ENCODE results near the gene MAN2A2.

- PRO-cap = no peak
Measured at GRCh38 chr15:90881034-90881824, 3.1 kb upstream of the FES start.

DNA sequence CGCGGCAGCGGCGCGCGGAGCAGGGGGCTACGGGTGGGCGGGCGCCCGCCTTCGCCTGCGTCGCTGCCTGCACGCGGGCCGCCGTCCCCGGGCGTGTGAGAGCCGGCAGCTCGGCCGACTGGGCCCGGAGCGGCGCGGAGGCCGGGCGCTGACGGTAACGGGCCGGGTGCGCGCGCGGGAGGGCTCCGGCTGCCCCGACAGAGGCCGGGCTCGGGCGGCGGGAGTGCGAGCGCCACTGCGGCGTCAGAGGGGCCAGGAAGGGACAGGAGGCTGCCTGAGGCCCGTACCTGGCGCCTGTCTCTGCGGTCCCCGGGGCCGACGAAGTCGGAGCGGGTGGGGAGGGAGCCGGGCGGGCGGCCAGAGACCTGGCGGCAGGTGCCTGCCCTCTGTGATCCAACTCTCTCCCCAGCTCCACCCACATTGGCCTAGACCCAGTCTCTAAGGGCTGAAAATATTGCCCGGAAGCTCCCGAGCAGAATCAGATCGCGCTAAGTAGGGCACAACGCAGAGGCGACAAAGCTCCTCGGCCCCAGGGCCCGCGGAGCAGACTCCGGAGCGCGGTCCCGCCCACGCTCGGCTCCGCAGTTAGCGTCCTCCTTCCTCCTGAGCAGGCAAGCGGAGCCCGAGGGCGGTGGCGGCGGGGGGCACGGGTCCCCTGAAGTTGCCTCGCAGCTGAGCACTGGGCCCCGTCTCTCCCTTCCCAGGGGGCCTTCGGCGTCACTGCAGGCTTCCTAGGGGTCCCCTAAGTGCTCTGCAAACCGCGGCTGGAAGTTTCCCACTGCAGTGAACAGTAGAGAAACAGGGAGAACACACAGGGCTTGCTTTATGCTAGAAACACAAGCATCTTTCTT lies at the start of gene MAN2A2:
Gene MAN2A2, plus strand, starts transcription at position 481 of the 851 bp plus-strand sequence.
- PRO-cap = bidirectional peak, plus-strand start at position 481 of the sequence, minus-strand start at position 420 of the sequence

GRCh38 chr15:90914979-90915783 lies 12.1 kb downstream of the MAN2A2 start:
- PRO-cap = no peak

DNA sequence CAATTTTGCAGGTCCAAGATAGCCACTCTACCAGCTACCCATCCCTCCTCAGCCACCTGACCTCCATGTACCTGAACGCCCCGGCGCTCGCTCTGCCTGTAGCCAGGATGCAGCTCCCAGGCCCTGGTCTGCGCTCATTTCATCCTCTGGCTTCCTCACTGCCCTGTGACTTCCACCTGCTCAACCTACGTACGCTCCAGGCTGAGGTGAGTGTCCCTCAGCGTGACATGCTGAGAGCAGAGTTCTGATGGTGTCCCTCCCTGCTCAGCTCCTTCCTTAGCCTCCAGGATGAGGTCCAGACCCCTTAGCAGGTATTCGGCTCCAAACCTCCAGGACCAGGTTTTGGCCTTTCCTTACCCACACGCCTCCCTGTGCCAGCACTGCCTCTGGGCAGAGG lies 14.2 kb downstream of the HDDC3 start:
- PRO-cap = no peak

GRCh38 chr15:90979100-90979535 lies 15.2 kb downstream of the PRC1 start:
- PRO-cap = no peak

DNA sequence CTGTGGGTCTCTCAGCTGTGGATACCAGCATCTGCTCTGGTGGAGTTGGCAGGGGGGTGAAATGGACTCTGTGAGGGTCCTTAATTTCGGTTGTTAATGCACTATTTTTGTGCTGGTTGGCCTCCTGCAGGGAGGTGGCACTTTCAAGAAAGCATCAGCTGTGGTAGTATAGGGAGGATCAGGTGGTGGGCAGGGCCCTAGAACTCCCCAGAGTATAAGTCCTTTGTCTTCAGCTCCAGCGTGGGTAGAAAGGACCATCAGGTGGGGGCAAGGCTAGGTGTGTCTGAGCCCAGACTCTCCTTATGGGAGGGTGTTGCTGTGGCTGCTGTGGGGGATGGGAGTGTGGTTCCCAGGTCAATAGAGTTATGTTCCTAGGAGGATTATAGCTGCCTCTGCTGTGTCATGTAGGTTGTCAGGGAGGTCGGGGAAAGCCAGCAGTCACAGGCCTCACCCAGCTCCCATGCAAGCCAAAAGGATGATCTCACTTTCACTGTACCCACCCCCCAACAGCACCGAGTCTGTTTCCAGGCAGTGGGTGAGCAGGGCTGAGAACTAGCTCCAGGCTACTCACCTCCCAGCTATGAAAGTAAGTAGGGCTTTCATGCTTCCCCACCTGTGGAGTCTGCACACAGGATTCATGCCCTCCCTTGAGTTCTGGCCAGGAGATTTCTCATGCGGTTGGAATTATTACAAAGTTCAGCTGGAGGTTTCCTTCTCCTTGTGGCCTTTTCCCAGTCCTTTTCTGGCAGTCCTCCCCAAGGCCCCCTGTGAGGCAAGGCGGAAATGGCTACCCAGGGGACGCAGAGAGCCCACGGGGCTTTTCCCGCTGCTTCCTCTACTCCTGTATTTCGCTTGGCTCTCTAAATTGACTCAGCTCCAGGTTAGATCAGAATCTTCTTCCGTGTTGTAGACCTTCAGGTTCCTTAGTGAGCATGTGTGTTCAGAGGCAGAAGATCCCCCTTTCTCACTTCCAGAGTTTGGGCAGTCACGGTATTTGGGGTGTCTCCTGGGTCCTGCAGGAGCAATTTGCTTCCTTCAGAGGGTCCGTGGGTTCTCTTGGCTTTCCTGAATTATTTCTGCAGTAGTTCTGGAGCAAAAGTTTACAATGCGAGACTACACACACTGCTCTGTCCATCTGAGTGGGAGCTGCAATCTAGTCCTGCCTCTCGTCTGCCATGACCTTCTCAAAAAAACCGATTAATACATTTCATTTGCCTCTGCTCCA lies 356.2 kb downstream of the SV2B start:
- PRO-cap = no peak

DNA sequence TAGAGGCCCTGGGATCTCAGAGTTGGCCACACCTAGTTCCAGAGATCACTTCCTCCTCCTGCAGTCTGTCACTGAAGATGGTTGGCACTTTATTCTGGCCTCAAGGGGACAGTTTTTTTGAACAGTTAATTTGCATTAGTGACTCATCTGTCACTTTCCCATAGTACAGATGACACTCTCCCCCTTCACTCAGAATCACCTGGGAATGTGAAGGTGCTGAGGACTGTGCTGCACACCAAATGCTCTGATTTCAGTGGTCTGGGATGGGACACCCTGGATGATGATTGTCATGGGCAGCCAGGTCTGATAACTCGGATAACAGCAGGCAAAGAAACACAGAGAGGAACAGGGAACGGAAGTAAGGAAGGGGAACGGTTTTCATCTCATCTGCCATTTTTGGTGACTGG lies 232.6 kb upstream of the ST8SIA2 start:
- PRO-cap = no peak

DNA sequence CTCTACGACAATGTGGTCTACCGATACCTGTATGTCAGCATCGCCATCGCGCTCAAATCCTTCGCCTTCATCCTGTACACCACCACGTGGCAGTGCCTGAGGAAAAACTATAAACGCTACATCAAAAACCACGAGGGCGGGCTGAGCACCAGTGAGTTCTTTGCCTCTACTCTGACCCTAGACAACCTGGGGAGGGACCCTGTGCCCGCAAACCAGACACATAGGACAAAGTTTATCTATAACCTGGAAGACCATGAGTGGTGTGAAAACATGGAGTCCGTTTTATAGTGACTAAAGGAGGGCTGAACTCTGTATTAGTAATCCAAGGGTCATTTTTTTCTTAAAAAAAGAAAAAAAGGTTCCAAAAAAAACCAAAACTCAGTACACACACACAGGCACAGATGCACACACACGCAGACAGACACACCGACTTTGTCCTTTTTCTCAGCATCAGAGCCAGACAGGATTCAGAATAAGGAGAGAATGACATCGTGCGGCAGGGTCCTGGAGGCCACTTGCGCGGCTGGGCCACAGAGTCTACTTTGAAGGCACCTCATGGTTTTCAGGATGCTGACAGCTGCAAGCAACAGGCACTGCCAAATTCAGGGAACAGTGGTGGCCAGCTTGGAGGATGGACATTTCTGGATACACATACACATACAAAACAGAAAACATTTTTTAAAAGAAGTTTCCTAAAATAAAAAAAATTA lies 230.7 kb upstream of the ST8SIA2 start:
- PRO-cap = no peak

- PRO-cap = no peak
Measured at GRCh38 chr15:92394353-92395381, 986 bp downstream of the ST8SIA2 start.

DNA sequence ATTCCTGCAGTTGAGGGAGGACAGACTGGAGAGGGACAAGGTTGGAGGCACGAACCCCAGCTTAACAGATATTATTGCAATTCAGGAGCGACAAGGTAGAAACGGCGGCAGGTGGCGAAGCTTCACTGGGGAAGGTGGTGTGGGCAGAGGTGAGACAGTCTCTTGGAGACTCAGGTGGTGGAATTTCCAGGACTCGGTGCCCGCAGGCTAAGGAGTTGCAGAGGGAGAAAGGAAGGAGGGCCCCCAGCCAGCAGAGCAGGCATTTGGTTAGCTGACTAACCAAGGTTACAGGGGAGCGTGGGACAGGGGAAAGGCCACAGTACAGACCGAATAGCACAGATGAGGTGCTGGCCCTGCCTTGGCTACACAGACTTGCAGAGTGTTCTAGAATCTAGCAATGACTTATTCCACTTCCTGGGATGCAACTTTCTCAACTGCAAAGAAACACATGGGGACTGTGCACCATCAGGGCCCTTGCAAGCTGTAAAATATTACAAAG lies 2.9 kb downstream of the FAM174B start:
- PRO-cap = no peak

DNA sequence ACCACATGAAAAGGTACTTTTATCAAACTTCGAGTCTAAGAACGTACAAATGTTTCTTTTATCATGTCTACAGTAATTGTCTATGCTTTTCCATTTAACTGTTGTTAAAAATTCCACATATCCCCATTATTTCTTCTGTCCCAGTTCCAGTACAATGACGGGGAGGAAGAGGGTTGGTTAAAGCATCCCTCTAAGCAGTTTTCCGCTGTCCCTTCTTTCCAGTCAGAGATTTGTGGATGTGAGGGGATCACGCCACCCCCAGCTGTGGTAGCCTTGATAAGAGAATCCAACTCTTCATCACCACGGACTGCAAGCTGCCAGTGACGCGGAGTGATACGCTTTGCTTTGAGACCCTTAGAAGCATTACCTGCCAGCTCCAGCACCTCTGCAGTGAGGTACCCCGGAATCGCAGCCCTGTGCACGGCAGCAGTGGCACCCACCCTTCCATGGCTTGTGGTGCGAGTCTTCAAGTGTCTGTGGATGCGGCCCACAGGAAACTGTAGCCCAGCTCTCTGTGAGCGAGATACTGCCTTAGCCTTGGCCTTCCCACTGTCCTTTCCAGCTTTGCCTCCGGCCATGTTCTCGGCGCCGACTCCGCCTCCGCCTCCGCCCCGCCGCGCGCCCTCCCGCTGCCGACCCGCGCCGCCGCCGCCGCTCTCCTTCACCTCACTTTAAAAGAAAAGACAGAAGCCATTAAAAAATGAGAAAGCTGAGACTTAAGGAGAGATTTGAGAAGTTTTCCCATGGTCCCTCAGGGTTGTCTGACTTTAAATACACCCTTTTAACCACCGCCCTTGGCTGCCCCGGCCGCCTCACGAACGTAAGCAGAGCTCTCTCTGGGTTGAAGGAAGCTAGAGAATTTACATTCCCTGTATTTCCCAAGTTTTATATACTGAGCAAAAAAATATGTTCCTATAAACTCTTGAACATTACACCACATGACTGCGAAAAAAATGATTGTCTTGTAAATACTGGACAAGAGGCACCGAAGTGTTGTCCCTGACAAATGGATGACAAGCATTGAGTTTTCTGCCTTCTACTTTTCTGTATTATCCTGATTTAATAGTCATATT lies 78.4 kb upstream of the FAM174B start:
- PRO-cap = no peak

- PRO-cap = bidirectional peak, plus-strand start at chr15:92804198, minus-strand start at chr15:92803928
Measured at GRCh38 chr15:92803763-92804848, 96.0 kb upstream of the CHD2 start.

GRCh38 chr15:92878322-92879047 lies 21.6 kb upstream of the CHD2 start:
- PRO-cap = no peak

GRCh38 chr15:92883111-92883581 lies 17.0 kb upstream of the CHD2 start:
- PRO-cap = no peak

GRCh38 chr15:92904942-92905935 lies 5.1 kb downstream of the CHD2 start:
- PRO-cap = no peak

DNA sequence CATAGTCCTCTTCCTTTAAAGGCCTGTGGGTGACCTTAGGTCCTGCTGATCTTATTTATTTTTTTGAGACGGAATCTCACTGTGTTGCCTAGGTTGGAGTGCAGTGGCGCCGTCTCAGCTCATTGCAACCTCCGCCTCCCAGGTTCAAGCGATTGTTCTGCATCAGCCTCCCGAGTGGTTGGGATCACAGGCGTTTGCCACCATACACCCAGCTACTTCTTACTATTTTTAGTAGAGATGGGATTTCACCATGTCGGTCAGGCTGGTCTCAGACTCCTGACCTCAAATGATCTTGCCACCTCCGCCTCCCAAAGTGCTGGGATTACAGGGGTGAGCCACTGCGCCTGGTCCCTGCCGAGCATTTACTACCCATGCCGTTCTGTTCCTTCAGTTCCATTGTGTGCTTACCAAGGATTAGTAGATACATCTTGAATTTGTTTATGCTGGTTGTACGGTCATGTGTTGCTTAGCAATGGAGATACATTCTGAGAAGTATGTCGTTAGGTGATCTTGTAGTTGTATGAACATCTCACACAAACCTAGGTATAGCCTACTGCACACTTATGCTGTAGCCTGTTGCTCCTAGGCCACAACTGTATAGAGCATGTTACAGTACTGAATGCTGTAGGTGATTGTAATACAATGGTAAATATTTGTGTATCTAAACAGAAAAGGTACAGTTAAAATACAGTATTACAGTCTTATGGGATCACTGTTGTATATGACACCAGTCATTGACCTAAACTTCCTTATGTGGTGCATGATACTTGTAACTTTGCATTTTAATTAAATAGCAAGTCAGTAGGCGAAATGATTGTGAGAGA lies 10.4 kb downstream of the CHD2 start:
- PRO-cap = no peak

DNA sequence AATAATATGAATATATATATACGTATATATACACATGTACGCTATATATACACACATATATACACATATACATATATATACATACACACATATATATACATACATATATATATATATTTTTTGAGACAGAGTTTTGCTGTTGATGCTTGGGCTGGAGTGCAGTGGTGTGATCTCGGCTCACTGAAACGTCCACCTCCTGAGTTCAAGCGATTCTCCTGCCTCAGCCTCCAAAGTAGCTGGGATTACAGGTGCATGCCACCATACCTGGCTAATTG lies 18.6 kb downstream of the CHD2 start:
- PRO-cap = no peak

GRCh38 chr15:92923962-92924840 lies 24.1 kb downstream of the CHD2 start:
- PRO-cap = no peak

DNA sequence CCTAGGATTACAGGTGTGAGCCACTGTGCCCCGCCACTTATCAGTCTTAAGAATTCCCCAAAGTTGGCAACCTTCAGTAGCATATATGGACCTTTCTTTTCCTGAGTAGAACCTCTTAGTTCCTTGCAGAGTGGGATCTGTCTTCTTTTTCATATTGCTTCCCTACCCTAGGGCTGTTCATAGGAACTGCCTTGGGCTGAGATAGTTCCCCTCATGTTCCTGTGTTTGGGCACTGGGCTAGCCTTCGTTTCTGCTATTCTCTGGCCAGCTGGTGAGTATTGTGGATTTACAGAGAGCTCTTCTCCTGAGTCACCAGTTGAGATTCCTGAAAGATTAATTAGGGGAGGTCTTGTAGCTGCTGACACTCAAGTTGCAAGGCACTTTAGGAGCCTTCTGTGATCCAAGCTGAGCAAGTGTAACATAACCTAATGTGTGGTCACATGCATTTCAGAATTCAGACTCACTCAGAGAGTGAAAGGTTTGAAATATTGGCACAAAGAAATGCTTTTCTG lies 30.6 kb downstream of the CHD2 start:
- PRO-cap = no peak

DNA sequence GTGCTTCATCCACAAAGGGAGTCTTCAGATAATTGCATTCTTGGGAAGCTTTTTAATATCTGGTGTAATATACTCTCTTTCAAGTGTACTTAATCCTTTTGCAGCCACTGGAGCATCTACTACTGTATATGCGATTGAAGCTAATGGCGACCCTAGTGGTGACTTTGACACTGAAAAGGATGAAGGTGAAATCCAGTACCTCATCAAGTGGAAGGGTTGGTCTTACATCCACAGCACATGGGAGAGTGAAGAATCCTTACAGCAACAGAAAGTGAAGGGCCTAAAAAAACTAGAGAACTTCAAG lies 42.6 kb downstream of the CHD2 start:
- PRO-cap = no peak